ENCODE measurements around a stretch of chr1.

GRCh38 chr1:30729073-30729362, 5.6 kb upstream of the MATN1 start:
- PRO-cap, 7 experiments: no peak in any of the 7 experiments
- RAMPAGE, long total RNA, 2 experiments: no peak in any of the 2 experiments

- PRO-cap, 7 experiments: no peak in any of the 7 experiments
- RAMPAGE, long total RNA, 2 experiments: start-site peak on the minus strand in 1 of 2 experiments, at chr1:30737649-30737922 at its widest, 5 reads per replicate
These were observed 14.3 kb upstream of the MATN1 start for GRCh38 chr1:30737547-30738225.

GRCh38 chr1:30742290-30742901, 15.2 kb downstream of the LAPTM5 start:
- PRO-cap, 7 experiments: no peak in any of the 7 experiments
- RAMPAGE, long total RNA, 2 experiments: start-site peak on the minus strand in 1 of 2 experiments, at chr1:30742381-30742535 at its widest, 7 reads per replicate

- PRO-cap, 7 experiments: no peak in any of the 7 experiments
- RAMPAGE, long total RNA, 2 experiments: no peak in any of the 2 experiments
These were observed 5.4 kb downstream of the LAPTM5 start for GRCh38 chr1:30752083-30752735.

DNA sequence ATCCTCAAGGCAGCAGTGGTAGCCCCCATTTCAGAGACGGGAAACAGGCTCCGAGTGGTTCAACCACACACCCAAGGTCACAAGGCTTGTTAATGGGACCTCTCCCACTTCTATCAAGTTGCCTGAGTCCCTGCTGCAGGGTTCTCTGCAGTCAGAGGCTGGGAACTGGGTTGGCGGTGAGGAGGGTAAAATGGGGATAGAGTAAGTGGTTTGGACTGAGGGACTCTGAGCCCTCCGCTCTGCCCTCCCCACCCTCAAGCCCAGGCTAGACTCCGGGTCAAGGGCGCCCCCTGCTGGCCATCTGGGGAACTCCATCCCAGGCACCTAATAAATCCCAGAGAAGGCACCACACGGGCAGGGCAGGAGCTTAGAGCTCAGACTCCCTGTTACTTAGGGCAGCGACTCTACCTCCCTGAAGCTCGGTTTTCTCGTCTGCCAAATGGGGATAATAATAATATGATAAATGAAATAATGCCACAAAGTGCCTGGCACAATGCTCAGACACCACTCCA, 22.0 kb upstream of the LAPTM5 start:
- PRO-cap, 7 experiments: no peak in any of the 7 experiments
- RAMPAGE, long total RNA, 2 experiments: no peak in any of the 2 experiments

DNA sequence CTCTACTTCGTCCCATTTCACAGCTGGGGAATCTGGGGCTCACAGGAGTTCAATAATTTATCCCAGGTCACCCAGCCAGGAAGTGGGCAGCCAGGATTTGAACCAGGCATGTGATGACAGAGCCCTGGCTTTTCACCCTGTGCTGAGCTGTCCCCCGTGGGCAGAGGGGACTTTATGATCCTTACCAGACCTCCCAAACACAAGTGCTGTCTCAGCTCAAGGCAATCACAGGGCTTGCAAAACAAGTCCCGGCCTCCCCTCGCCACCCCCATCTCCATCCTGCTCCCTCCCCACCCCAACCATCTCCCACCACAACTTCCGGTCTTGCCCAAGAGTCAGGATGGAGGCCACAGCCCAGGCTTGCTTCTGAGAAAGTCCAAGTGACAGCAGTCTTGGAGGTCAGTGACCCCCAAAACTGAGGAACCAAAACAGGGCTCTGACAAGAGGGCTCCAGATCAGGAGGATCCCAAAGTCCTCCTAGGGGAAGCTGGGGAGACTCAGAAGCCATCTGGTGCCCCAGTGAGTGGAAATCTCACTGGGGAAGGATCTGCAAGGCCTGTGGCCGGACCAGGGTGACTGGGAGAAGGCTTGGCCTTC, 4.4 kb upstream of the SDC3 start:
- PRO-cap, 7 experiments: no peak in any of the 7 experiments
- RAMPAGE, long total RNA, 2 experiments: no peak in any of the 2 experiments

DNA sequence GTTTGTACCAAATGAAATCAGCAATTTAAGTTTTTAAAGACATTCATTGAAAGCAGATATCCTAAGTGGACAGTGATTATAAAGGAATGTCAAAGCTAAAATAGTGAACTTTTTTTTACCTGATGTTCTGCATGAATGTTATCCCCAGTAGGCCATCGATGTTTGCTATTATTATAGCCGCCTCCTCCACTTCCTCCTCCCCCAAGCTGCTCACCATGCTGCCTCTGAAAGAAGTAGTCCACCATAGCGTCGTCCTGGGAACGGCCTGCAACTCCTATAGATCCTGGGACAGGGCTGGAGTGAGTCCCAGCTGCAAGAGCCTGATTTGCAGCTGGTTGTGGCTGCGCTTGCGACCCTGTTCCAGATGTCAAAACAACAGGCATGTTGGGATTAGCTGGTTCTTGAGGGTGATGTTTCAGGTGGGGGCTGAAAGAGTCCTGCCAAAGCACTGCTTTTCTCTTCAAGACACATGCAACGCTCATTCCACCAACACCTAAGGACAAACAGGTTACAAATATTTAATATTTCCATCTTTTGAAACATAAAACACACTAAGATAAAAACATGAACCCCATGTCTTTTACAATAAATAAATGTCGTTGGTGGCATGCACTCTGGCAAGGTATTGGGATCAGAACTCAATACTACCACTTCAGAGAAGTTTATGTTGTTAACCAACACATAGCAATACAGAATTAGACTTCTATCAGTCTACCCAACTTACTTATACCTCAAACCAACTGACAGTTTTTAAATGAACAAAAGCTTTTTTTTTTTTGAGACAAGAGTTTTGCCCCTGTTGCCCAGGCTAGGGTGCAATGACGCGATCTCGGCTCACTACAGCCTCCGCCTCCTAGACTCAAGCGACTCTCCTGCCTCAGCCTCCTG, 6.2 kb downstream of the PUM1 start:
- PRO-cap, 7 experiments: no peak in any of the 7 experiments
- RAMPAGE, long total RNA, 2 experiments: no peak in any of the 2 experiments

- PRO-cap, 7 experiments: no peak in any of the 7 experiments
- RAMPAGE, long total RNA, 2 experiments: no peak in any of the 2 experiments
These were observed 37.1 kb upstream of the PUM1 start for GRCh38 chr1:31102474-31103185.

DNA sequence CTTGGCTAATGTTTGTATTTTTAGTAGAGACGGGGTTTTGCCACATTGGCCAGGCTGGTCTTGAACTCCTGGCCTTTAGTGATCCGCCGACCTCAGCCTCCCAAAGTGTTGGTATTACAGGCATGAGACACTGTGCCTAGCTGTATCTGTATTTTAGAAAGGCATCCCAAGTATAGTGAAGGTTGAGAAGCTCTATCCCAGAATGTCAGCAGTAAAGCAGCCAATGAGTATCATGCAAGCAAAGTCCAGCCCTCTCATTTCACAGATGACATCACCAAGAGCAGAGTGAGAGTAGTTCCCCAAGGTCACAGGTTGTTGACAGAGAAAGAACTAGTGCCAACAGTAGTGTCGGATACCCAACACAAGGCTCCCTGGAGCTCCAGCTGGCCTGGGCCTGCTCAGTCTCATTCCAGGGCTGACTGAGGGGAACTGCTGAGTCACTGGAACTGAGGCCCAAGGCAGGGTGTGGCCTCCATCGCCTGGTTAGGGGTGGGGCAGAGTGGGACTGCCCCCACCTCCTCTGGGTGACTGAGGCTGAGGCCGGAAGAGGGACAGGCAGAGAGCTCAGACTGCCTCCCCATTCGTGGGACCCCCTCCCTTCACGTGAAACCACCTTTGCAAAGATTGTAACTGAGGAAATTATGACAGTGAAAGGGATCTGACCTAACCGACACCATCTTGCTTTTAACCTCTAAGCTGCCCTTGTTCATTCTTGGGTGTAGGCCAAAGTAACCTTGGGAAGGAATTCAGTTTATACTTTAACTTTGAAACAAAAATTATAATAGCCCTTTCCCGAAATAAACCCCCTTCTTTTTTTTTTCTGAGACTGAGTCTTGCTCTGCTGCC, 68.9 kb downstream of the NKAIN1 start:
- PRO-cap, 7 experiments: peak in 7 of 7 experiments; most common plus-strand start position 527 of the sequence (in 4); most common minus-strand start position 421 of the sequence (in 7)
- RAMPAGE, long total RNA, 2 experiments: no peak in any of the 2 experiments

- PRO-cap, 7 experiments: no peak in any of the 7 experiments
- RAMPAGE, long total RNA, 2 experiments: no peak in any of the 2 experiments
These were observed 7.6 kb downstream of the FABP3 start for GRCh38 chr1:31365270-31365750.

GRCh38 chr1:31409930-31410534, 3.0 kb upstream of the SERINC2 start:
- PRO-cap, 7 experiments: no peak in any of the 7 experiments
- RAMPAGE, long total RNA, 2 experiments: no peak in any of the 2 experiments

DNA sequence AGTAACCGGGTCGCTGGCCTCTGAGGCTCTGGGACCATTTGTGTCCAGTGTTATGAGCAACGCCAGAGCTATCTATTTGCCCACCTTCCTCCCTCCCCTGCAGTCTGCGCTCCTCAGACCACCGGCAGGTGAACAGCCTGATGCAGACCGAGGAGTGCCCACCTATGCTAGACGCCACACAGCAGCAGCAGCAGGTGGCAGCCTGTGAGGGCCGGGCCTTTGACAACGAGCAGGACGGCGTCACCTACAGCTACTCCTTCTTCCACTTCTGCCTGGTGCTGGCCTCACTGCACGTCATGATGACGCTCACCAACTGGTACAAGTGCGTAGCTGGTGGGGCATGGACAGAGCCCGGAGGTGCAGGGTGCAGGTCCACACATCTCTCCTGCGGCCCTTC, 19.8 kb downstream of the SERINC2 start:
- PRO-cap, 7 experiments: no peak in any of the 7 experiments
- RAMPAGE, long total RNA, 2 experiments: no peak in any of the 2 experiments

GRCh38 chr1:31441461-31442087, 28.6 kb downstream of the SERINC2 start:
- PRO-cap, 7 experiments: no peak in any of the 7 experiments
- RAMPAGE, long total RNA, 2 experiments: no peak in any of the 2 experiments

- PRO-cap, 7 experiments: no peak in any of the 7 experiments
- RAMPAGE, long total RNA, 2 experiments: no peak in any of the 2 experiments
These were observed 64.5 kb downstream of the SERINC2 start for GRCh38 chr1:31477343-31478152.

GRCh38 chr1:31509127-31509784, 67.1 kb upstream of the TINAGL1 start:
- PRO-cap, 7 experiments: no peak in any of the 7 experiments
- RAMPAGE, long total RNA, 2 experiments: no peak in any of the 2 experiments

DNA sequence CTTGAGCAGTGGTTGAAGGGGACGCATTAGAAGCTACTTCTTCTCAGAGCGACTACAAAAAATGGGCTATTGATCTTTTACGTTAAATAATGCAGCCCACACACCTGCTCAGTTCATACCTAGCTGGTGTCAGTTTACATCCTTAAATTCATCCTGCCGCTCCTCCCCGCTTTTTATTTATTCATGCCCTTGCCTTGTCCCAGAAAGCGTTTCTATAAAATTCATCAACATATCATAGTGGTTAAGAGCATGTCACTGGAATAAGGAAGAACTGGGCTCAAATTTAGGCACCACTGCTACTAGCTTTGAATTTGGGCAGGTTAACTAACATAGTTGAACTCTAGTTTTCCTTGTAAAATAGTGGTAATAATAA, 66.0 kb upstream of the TINAGL1 start:
- PRO-cap, 7 experiments: no peak in any of the 7 experiments
- RAMPAGE, long total RNA, 2 experiments: no peak in any of the 2 experiments

GRCh38 chr1:31511078-31511532, 65.2 kb upstream of the TINAGL1 start:
- PRO-cap, 7 experiments: no peak in any of the 7 experiments
- RAMPAGE, long total RNA, 2 experiments: no peak in any of the 2 experiments

DNA sequence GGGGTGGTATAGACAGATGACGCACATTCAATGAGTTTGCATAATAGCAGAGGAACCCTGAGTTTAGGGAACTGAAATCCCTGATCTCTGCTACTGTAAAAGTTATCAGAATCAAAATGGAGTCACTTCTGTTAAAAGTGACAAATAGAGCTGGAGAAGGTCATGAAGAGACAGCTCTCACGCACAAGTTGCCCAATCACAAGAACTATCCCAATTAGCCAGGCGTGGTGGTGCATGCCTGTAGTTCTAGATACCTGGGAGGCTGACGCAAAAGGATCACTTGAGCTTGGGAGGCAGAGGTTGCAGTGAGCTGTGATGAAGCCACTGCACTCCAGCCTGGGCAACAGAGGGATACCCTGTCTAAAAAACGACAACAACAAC, 11.4 kb upstream of the HCRTR1 start:
- PRO-cap, 7 experiments: no peak in any of the 7 experiments
- RAMPAGE, long total RNA, 2 experiments: no peak in any of the 2 experiments

DNA sequence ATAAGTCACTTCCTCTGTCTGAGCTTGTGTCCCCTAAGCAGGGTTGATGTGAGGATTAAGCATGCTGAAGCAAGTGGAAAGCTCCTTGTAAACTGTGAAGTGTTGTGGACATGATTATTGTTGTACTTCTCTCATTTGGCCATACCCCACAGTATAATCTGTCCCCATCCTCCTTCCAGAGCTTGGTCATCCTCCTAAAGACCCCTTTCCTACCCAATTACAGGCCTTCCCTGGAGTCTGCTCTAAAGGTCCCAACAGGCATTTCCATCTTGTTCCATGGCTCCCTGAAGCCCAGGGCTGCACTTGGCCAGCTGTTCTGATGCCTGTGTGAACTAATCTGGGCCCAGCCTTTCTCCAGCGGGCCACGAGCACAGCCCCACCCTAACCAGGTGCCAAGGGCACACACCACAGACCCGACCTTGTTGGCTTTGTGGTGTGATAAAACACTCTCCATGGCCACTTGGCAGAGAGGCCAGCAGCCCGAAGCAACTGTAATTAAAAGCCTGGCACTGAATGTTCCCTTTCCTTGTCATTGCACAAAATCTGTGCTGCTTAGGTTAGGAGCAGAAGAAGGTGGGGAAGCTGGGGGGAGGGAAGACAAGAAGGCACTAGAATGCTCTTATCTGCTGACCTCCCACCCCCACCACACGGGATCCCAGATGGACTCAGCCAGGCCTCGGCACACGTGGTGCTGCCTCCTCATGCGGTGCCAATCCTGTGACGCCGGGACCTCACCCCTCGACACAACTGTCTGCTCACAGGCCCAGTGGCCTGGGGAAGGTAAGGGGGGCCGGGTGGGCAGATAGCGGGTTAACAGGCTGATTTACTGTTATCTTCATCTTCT, 9.8 kb downstream of the HCRTR1 start:
- PRO-cap, 7 experiments: no peak in any of the 7 experiments
- RAMPAGE, long total RNA, 2 experiments: no peak in any of the 2 experiments

GRCh38 chr1:31637770-31638421, 6.8 kb downstream of the PEF1 start:
- PRO-cap, 7 experiments: no peak in any of the 7 experiments
- RAMPAGE, long total RNA, 2 experiments: no peak in any of the 2 experiments

All from ovary (tissue), 7 donors.